HTERT-HM (cell line): ENCODE measurements around a stretch of chr5.

GRCh38 chr5:66003329-66003538 is 76.9 kb downstream of the ERBIN start:
- RRBS = no CpG with 5 or more reads among the region's 3 CpGs

GRCh38 chr5:66690564-66690958 is 94.4 kb downstream of the MAST4 start:
- RRBS = no CpG with 5 or more reads among the region's 4 CpGs

GRCh38 chr5:66960809-66961213 is 235.8 kb downstream of the CD180 start:
- RRBS = no CpG with 5 or more reads among the region's 5 CpGs

DNA sequence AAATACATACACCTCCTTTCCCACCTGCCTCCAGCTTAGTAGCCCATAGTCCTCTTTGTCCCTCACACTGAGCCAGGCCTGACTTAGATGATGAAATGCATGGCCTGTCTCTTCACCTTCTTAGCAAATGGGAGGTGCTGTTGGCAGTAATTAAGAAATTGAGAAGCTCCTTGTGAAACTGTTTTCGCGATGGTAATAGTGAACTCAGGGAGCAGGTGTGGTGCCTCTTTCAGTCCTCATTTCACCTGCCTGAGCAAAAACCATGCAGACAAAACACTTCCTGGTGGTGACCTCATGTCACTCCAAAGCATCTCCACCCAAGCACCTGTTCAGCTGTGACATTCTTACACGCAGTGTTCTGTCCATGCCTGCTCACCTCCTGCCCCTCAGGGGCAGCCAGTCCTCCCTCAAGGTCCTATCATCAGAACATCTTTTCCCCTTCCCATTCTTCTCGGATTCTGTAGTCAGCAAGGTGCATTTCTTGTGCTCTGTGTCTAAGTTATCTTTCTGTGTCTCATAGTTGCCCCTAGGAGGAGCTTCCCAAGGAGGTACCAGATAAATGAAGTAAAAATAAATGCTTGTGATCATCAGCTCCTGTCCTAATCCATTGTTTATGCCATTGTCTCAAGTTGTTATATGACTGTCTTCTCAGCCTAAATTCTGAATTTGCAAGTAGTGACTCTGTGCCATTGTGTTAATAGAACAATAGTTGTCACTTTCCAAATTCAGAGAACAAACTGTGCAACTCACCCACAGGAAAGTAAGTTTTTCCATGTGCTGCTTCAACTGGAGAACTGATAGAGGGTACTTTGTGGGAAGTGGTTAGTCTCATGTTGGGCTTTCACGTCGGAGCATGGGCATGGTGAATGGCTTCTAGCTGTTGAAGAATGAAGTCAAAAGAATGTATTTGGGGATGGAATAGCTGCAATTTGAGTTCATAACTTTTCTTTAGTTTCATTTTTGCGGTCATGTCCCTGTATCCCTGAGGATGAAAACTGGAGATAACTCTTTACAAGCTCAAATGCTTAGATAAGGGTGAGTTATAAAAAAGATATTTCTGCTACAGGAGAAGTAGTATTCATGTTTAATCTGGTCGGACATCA is 146.2 kb downstream of the CD180 start:
- RRBS = no CpG with 5 or more reads among the region's 8 CpGs

DNA sequence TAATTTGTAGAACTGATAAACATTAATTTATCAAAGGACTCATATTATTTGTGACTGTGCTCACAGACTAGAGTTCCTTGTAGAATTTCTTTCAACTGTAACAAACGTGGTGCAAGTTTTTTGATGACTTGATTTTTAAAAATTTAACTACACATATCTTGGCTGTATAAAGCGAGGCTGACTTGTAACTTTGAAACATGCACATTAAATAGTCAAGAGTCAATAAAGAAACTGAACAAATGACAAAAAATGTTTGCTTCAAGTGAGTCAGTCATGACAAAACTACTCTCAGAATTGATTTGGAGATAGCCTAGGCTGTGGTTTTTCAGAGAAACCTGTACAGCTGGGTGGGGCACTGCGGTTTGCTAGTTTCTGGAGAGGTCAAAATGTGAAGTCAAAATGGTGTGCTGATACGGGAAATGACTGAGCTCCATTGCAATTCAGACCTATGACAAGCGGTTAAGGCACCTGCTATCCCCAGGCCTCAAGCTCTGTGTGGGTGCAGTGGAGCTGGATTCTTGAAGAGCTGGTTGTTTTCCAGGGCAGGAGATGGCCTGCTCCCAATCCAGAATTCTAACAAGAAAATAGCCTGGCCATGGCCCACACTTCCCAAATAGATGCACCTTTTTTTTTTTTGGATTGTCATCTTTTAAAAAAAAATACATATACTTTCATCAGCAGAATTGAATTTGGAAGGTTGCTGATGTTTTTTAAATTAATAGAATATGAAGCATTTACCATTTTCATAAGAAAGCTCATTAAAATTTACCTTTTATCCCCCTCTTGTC is 10.4 kb upstream of the CD180 start:
- RRBS = no CpG with 5 or more reads among the region's 5 CpGs

- RRBS = no CpG with 5 or more reads among the region's 1 CpG
Measured at GRCh38 chr5:67257269-67257661, 60.7 kb upstream of the CD180 start.

DNA sequence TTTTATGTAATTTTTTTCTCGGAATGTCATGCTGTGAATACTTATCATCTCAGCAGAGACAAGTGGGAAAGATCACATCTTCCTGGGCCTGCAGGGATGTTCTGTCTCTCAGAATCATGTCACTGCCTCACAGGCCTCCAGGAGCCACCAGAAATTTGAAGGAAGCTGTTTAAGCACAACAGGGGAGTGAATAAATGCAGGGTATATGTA is 91.3 kb upstream of the CD180 start:
- RRBS = no CpG with 5 or more reads among the region's 1 CpG

DNA sequence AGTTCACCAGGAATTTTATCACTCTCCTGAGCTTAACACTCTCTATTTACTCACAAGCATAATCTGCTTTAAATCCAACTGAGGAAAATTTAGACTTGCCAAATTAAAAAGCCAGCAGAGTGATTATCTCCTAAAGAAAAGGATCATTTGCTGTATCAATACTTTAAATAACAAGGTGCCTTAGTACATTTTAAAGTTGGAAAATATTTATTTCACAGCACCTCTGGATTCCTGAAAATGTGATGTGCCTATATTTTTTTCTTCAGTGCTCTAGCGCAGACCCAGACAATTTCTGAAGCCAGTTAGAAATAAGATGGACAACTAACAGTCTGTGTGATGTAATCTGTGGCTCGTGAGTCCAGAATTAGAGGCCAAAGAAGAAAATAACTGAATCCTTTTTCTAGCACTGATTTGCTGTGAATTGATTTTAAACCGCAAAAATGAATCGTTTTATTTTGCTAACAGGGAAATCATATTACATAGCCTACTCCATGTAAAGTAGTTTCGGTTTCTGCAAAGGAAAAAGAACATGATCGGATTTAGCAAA is 445.8 kb upstream of the CD180 start:
- RRBS = no CpG with 5 or more reads among the region's 6 CpGs

GRCh38 chr5:67806636-67807102 is 408.9 kb upstream of the PIK3R1 start:
- RRBS = no CpG with 5 or more reads among the region's 2 CpGs

GRCh38 chr5:68135057-68135358 is 80.5 kb upstream of the PIK3R1 start:
- RRBS = no CpG with 5 or more reads among the region's 4 CpGs

- RRBS = 1% methylated on average over 20 of the region's 30 CpGs
Measured at GRCh38 chr5:68216370-68216862, 860 bp downstream of the PIK3R1 start.

DNA sequence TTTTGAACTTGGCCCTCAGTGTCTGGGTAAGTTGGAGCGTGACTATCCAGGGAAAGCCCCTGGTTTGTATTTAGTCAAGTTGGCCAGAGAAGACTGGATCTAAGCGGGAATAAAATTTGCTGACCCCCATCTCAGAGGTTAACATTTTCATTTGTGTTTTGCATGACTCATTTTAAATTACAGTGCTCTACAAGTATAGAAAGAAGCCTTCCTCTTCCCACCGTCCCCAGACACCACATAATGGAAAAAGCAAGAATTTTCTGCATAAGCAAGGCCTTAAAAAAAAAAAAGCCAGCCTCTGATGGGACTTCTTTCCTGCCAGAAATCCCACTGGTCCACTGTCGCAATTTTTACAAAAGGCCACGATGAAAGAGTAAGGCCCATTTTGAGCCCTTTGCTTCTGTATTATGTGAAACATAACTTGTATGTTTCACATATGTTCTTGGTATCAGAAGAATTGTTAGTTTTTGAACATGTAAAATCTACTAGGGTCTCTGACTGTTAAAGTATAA is 27.3 kb downstream of the PIK3R1 start:
- RRBS = no CpG with 5 or more reads among the region's 5 CpGs

DNA sequence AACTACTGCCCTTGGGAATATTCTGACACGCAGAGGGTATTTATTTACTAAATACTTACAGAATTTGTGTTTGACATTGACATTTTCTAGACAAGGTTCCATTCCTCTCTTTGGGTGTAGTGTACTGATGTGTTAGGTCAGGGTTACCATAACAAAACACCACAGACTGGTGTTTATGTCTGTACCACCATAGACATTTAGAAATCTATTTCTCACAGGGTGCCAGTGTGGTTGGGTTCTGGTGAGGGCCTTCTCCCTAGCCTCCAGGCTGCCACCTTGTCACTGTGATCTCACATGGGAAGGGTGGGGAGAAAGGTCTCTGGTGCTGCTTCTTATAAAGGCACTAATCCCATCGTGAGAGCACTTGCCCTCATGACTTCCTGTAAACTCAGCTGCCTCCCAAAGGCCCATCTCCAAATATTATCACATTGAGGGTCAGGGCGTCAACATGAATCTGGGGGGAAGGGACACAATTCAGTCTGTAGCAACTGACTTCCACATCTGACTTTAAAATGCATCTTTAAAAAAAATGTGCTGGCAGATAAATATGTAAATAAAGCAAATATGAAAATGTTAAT is 49.8 kb downstream of the PIK3R1 start:
- RRBS = no CpG with 5 or more reads among the region's 3 CpGs

DNA sequence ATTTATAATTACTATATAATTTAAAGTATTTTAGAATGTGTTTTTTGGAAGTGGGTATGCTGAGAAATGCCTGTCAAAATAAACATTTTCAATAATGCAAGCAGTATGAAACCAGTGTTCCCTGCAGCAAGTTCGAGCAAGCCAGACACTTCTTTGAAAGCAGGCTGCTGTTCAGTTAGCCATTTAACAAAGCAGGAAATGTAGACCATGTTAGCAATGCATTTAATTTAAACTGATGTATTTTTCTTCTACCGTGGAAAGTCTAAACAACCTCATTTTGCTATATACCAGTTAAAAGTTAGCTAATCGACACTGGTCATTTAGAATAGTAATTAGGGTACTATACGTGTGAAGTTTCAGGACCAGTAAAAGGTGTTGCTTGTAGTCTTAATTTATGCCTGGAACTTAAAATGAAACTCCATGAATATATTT is 65.8 kb downstream of the PIK3R1 start:
- RRBS = no CpG with 5 or more reads among the region's 4 CpGs

- RRBS = no CpG with 5 or more reads among the region's 5 CpGs
Measured at GRCh38 chr5:68292145-68292861, 76.7 kb downstream of the PIK3R1 start.

GRCh38 chr5:68710551-68710918 is 383.3 kb upstream of the SLC30A5 start:
- RRBS = no CpG with 5 or more reads among the region's 1 CpG

- RRBS = no CpG with 5 or more reads among the region's 7 CpGs
Measured at GRCh38 chr5:69527853-69528473, 32.0 kb upstream of the GTF2H2C start.

DNA sequence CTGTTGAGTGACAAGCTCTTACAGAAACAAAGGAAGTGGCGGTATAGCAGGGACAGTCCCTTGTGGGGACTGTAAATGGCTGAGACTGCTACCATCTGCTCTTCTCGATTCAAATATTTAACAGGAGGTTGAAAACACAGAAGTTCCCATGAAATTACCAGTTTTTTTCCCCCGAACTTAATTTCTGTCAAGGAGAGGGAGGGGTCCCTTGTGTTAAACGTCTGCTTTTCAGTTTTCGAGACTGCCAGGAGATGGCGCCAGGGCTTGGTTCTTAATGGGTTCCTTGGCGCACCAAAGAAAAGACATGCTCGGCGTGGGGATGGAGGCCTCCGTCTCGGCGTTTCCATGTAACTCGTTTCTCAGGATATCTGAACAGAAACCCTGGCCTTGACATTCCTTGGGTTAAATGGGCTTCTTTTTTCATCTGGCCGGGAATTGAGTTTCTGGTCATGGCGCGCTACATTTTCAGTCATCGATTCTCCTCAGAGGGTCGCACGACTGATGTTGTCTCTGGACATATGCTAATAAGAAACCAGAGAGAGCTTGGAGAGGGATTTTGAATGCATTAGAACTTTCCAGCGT is 63.9 kb downstream of the CARTPT start:
- RRBS = no CpG with 5 or more reads among the region's 20 CpGs

DNA sequence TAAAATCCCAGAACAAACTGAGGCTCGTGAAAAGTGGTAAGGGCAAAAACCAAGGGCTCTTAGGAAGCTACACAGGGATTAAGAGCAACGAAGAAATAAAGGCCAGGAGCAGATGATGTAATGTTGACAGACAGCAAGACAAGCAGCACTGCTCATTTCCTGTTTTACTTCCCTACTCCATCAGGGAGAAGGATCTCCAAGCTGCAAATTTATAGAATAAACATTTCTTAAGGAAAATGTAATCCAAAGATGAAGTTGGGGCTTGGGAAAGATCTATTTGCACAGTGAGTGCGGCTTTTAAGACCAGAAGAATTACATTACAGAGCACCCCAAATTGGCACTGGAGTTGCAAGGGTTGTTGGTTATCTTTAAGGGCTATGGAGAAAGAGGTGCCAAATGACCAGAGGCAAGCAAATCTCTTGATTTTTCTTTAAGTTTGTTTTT is 182.2 kb upstream of the MAP1B start:
- RRBS = no CpG with 5 or more reads among the region's 3 CpGs